Ascending aorta (tissue), 1 donor: ENCODE results near the gene TNFRSF19.

DNA sequence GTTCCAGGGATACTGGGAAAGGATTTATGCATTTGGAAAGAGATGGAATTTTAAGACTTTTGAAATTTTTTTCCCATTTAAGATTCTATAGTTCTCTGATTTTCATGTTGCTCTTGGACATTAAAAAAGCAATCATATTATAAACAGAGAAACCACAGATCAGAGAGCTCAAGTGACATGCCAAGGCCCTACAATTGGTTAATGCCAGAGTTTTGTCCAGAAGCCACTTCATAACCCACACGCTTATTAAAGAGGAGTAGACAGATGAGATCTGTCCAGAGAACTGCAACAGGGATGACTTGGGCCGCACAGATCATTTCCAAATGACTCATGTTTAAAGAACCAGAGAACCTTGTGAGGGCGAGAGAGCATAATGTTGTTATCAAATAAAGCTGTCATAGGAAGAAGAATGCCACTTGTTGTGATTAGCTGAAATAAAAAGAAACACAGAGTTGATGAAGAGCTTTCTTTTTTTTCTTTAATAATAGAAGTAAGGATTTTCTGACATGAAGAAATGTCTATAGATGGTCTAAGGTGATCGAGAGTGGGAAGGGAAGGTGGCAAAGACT lies 718.6 kb upstream of the SGCG start:
- PRO-cap: no peak

DNA sequence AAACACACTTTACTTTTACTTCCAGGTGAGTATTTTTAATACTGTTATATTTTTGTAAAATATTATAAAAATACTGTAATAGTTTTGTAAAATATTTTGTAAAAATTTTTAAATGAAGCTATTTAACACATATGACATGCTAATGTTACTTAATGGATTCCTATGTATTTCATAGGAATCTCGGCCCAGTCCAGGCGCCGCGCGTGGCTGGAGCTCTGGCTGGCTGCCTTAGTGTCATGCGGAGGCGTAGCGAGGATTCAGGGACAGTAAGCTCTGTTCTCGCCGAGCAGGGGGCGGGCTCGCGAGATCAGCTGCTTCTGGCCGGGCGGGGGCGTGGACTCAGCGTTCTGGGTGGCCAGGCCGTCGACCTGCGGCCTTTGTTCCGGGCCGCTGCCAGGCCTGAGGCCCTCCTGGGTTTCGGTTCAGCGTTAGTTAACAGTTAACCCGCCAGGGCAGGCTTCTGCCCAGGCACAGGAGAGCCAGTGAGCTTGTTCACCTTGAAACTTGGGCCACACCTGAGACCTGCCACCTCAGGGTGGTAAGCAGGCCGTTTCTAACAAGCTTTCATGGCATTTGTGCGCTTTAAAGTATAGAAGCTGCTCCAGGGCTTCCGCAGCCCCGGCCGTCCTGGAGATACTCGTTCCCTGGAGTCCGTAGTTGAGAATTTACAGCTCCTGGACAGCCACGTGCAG lies 332.3 kb upstream of the SGCG start:
- PRO-cap: no peak

GRCh38 chr13:23290276-23290475 lies 109.4 kb downstream of the SGCG start:
- PRO-cap: no peak

- PRO-cap: no peak
These were observed at the start of gene TNFRSF19 for GRCh38 chr13:23570107-23570987. Gene TNFRSF19, plus strand, starts transcription at chr13:23570412.

DNA sequence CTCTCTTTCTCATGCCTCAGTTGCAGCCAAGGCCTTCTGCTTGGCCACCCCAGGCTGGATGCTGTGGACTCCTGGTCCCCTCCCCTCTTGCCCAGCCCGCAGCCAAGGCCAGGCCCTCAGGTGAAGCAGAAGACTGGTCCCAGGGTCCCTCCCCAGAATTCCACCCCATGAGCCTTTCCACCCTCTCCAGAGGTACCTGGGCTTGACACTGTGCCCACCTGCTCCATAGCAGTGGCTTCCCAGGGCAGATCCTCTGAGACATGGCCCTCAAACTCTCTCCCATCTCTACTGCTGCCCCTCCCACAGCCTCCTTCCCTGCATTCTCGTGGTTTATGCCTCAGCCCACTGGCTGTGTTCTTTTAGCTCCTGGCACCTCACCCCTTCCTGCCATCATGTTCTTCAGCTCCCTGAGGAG lies 61.8 kb upstream of the MIPEP start:
- PRO-cap: no peak

DNA sequence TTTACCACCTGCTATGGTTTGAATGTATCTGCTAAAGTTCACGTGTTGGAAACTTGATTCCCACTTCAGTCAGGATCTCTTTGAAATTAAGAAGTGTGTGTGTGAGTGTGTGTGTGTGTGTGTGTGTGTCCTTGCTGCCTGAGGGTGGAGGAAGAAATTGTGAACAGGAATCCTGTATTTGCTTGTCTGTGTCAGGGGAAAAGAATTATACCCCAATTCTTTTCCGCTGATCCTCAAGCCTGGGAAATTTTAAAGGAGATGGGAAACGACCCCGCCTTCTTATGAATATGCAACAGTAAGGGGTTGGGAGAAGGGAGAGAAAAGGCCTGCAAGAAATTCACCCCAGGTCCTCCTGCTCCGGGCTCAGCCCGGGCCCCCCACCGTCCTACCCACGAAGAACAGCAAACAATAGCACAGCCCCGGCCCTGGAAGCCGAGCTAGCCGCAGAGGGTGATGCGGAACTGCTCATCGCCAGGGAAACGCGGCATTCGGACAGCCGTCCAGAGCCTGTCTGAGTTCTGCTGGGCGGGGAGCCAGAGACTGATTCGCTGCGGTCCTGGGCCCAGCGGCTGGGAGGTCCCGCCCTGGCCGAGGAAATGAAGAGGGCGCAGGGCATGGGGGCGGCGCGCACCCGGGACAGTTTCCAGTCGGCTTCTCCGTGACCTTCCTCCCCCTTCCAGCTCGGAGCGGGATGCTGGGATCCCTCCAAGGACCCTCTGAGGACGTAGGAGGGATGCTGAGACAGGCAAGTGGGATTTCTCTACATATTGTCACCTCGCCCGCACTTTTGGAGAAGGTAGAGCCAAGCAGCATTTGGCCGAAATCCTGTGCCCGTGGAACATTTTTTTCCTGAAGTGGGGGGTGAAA lies 90.2 kb upstream of the MIPEP start:
- PRO-cap: no peak

DNA sequence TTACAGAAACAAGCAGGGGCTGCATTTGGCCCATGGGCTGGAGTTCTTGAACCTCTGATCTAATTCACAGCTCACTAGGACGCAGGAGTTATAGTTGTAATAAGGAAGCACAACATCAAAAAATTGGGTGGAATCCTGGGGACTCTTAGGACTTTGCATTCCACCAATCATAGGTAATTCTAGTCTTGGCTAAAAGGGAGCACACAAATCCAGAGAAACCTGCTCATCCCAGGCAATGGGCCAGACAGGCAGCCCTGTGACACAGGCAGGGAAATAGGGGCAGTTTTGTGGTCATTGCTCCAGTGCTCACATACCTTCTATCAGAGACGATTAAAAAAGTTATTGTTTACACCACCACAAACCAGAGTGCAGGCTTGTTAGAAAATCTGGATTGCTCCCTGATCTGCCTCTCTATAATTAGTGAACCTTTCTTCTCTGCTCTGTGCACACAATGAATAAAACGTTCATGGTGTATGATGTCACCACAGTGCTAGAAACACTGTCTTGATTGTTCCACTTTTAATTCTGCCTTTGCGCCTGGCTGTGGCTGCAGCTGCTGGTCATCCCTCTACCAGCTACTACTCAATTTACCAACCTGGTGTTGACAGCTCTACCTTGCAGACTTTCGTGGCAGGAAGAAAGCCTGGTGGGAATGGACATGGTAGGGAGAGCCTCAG lies 121.7 kb upstream of the SPATA13 start:
- PRO-cap: no peak

DNA sequence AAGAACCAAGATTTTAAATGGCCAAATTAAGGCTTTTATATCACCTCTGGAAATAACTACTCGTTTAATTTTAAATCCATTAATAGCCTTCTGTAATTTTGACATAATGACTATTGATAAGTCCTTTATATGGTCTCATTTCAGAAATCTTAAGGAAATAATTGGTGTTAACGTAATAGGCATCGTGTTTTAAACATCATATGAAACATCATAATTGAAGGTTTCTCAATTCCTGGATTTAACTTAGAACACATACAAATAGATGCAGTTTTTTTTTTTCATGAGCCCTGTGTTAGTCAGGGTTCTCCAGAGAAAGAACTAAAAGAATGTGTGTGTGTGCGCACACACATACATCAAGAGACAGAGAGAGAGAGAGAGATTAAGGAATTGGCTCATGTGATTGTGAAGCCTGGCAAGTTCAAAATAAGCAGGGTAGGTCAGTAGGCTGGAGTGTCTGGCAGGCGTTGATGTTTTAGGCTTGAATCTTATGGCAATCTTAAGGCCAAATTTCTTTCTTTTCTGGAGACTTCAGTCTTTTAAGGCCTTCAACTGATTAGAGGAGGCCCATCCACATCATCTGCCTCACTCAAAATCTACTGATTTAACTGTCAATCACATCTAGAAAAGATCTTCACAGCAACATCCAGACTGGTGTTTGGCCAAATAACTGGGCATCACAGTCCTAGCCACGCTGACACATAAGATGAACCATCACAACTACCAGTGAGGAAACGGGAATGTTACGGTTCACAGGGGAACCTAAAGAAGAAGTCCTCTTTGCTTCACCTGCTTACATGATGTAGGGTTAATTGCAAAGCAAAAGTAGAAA lies 25.2 kb downstream of the SPATA13 start:
- PRO-cap: no peak

GRCh38 chr13:24212334-24213199 lies 52.0 kb downstream of the SPATA13 start:
- PRO-cap: no peak

DNA sequence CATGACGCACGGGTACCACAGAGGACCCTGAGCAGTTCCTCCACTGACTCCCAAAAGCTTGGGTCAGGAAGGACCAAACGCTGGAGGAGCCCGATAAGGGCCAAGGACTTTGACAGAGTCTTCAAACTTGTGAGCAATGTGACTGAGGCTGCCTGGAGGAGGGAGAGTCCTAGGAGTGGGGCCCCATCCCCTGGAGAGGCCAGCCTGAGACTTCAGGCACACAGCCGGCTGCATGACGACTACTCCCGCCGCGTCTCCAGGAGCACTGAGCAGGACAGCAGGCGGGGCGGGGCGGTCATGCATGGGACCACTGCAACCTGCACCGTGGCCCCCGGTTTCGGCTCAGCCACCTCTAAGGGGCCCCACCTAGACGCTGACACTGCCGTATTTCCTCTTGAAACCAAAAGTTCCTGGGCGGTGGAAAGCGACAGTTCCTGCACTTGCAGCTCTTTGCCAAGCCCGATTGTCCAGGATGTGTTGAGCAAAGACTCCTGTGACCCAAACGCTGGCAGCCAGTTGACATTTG lies 63.3 kb downstream of the SPATA13 start:
- PRO-cap: no peak

- PRO-cap: no peak
These were observed 69.5 kb downstream of the SPATA13 start for GRCh38 chr13:24230080-24230426.

GRCh38 chr13:24230427-24230994 lies 70.0 kb downstream of the SPATA13 start:
- PRO-cap: no peak

GRCh38 chr13:24245749-24246418 lies 63.5 kb upstream of the C1QTNF9 start:
- PRO-cap: no peak

DNA sequence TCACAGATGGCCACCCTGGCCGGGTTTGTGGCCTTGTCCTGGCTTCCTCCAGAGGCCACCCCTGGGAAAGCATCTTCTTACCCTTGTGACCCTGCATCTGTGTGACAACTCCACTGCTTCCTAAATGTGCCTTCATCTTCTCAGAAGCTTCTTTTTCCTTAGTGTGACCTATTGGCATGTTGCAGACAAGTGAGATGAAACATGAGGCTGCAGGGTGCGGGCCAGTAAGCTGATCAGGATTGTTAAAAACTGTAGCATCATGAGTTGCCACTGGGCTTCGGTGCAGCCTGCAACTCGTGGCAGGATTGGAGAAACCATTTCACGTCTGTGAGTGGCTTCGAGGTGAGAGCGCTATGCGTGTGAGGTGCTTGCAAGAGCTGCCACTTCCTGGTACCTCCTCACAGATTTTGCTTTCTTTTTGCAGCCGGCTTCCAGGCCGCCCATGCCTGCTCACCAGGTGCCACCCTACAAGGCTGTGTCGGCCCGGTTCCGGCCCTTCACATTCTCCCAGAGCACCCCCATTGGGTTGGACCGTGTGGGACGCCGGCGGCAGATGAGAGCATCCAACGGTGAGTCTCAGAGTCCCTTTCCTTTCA lies 58.0 kb upstream of the C1QTNF9 start:
- PRO-cap: no peak

DNA sequence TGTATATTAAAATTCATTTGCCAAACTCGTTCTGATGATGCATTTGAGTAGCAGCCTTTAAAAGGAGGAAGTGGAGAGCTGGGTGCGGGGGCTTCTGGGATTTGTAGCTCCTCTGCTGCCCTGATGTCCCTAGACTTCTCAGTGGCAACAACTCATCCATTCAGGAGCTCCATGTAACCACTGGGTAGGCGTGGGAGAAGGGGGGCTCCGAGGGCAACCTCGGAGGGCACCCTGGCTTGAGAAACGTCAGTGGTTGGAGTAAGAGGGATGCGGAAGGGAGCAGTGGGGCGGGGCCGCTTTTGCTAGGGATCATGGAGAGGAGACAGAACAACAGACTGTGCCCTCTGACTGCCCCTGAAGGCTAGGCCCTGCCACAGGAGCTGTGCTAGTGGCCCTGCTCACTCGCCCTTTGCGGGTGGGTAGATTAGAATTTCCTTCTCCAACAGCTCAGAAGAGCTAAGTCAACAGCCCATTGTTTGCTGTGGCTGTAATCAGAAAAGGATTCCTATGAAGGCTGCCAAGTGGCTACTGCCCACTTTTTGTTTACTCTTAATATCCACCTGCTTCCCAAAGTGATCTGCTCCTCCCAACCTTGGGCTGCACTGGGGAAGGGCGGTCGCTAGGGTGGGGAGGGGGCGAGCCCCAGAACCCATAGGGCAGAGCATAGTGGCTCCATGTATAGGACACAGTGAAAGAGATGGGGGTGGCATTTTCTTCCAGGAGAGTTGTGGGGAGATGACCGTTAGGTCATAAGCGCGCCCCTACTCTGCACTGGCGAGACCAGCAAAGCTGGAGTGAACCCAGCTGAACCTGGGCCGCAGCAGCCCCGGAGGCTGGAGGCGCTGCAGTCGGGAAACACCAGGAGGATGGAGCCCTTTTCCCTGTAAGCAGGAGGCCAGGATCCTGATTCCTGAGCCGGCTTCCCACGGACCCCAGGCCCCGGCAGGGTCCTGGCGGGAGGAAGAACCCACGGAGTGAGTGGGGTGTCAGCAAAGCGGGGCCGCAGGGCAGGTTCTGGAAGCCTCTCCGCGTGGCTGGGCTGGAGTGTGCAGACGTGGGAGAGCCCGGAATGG lies 2.0 kb upstream of the C1QTNF9 start:
- PRO-cap: no peak

GRCh38 chr13:24333067-24333363 lies 23.6 kb downstream of the C1QTNF9 start:
- PRO-cap: no peak

- PRO-cap: no peak
These were observed 43.1 kb downstream of the PARP4 start for GRCh38 chr13:24469456-24469870.

DNA sequence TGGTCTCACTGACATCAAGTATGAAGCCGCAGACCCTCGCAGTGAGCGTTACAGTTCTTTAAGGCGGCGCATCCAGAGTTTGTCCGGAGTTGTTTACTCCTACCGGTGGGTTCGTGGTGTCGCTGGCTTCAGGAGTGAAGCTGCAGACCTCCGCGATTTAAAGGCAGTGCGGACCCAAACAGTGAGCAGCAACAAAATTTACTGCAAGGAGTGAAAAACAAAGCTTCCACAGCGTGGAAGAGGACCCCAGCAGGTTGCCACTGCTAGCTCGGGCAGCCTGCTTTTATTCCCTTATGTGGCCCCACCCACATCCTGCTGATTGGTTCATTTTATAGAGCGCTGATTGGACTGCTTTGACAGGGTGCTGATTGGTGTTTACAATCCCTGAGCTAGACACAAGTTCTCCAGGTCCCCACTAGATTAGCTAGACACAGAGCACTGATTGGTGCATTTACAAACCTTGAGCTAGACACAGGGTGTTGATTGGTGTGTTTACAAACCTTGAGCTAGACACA lies 6.4 kb downstream of the PARP4 start:
- PRO-cap: no peak

GRCh38 chr13:24685678-24685877 lies 5.4 kb downstream of the ATP12A start:
- PRO-cap: no peak

- PRO-cap: no peak
These were observed 17.9 kb upstream of the RNF17 start for GRCh38 chr13:24746137-24746478.